Measurements from ENCODE around the genes EIF4E1B and MXD3.

- PRO-cap: no peak
Observed at GRCh38 chr5:176628977-176629240, 1.4 kb downstream of the SNCB start.

DNA sequence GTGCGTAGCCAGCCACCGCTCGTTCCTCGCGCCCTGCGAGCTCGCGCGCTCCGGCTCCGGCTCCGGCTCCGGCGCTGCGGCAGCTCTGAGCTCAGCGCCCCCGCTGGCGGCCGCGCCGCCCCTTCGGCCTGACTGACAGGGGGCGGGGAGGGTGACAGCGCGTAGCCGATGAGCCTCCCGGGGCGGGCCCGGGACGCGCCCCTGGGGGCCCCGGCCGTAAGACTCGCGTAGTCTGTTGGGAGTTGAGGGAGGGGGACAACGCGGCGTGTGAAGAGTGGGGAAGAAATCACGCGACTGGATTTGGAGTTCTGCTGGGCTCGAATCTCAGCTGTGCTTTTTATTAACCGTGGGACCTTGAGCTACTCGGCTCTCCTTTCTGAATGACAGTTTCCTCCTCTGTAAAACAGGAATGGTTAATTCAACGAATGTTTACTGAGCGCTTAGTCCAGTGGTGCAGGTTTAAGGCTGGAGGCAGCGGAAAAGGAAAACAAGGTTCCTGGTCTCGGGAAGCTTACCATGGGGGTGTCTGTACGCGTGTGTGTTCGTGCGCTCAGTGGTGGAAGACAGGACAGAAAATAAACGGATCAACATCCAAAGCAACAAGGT lies at the start of gene EIF4E1B:
TSS of gene EIF4E1B (plus strand) at position 228 of the 606 bp plus-strand sequence.
- PRO-cap: no peak

DNA sequence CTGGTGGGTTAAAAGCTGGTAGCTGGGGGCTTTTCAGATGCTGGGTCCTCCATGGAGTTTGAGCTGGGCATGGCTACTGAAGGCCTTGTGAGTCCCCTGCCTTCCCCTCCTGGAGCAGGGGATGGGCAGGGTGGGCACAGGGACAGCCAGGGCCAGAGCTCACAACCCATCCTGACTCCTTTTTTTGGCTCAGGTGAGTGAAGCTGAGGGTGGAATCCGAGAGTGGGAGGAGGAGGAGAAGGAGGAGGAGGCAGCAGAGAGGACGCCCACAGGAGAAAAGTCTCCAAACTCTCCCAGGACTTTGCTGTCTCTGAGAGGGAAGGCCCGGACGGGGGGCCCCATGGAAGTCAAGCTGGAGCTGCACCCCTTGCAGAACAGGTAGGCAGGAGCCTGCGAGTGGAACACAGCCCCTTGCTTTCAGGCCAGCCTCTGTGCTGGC lies 4.4 kb upstream of the TSPAN17 start:
- PRO-cap: no peak

DNA sequence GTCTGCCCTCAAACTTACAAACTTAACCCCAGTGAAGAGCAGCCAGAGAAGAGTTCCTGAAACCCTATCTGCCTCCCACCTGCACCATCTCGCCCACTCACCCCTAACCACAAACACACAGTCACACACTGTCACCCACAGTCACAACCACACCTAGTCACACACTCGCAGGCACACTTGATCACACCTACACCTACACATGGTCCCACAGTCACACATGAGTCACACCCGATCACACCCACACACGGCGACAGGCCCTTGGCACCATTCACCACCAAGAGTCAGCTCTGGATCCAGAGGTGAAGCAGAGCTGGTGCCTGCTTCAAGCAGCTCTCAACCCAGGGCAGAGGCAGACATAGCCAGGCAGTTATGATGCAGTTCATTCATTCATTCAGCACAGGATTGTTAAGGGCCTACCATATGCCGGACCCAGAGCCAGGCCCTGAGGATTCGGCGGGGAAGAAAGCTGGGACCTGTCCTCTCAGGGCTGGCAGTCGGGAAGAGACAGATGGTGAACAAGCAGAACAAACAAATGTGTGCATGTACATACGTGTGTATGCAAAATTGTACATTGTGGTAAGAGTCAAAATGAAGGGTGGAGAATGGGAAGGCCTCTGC lies 6.2 kb downstream of the TSPAN17 start:
- PRO-cap: no peak

- PRO-cap: no peak
Observed at GRCh38 chr5:177133123-177133358, 532 bp upstream of the NSD1 start.

GRCh38 chr5:177306820-177307318 lies 3.3 kb downstream of the PRELID1 start:
- PRO-cap: no peak

- PRO-cap: bidirectional peak, plus-strand start at chr5:177312054, minus-strand start at chr5:177311895; unidirectional peak, plus-strand start at chr5:177312520
Observed at GRCh38 chr5:177311558-177312719, at the start of gene MXD3. Gene MXD3, minus strand, starts transcription at chr5:177311898.

DNA sequence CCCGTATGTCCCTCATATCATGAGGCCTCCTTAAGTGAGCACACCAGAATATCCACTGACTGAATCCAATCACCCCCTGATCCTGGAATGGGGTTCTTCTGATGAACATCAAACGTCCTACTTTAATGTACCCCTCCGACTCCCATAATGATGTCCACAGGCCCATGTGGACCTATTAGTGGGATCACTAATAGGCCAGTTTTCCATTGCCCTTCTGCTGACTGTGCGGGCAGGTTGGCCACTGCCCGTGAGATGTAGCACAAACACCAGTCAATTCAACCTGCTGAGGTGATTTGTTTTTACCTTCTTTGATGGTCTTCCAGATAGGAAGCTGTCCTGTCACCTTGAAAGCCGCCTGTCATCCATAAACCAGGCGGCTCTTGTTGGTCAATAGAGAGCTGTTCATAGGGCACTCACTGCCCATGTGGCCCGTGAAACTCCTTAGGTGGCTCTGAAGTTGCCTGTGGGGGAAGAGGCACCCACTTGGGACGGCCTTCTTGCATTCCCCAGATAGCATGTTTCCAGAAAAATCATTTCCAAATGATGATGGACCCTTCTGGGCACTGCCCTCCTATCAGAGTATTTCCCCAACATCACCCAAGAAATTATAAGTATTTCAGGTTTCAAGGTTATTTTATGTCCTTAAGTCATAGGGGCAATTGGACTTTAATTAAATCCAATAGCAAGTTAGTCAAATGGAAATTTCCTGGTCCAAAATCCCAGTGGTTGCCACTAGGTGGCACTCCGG lies 5.8 kb upstream of the MXD3 start:
- PRO-cap: no peak

GRCh38 chr5:177331244-177332447 lies 19.8 kb downstream of the LMAN2 start:
- PRO-cap: no peak

- PRO-cap: no peak
Observed at GRCh38 chr5:177368495-177368967, 10.8 kb downstream of the RGS14 start.

- PRO-cap: bidirectional peak, plus-strand start at chr5:177371096, minus-strand start at chr5:177370753
Observed at GRCh38 chr5:177370504-177371304, 13.0 kb downstream of the RGS14 start.

DNA sequence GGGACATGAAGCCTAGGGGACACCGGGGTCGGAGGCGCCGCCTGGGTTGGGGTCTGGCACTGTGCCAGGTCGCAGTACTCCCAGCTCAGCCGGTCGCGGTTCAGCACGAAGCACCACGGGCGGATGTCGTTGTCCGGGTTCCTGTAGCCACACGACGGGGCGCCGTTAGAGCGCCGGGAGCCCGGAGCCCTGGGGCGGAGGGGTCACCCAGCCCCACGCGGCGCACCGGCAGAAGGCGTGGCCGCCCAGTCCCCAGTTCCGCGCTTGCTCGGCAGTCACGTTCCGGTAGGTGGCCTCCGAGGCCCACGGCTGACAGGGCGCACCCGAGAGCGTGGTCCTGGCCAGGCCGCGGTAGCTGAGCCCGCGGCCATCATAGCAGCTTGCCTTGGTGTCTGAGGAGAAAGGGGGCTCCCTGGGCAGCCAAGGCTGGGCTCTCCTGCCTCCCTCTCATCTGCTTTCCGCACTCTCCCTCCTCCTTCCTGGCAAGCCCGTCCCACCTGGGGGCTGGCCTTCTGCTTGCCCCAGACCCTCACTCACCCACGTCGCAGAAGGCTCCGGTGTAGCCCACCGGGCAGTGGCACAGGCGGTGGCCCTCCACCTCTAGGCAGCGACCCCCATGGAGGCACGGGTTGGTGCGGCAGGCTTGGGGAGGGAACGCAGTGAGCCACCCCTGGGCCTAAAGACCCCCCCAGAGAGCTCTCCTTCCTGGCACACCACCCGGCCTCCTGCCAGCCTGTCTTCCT lies 4.0 kb upstream of the PFN3 start:
- PRO-cap: bidirectional peak, plus-strand start at position 274 of the sequence, minus-strand start at position 224 of the sequence

DNA sequence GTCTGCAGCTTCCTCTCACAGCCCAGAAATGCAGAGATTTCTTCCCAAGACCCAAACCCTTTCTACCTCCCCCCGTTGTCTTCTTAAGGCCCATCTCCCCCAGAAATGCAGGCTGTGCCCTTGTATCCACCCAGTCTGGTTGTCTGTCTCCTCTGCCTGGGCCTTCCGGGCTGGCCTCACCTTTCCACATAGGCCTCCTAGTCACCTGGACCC lies 289 bp downstream of the F12 start:
- PRO-cap: no peak

DNA sequence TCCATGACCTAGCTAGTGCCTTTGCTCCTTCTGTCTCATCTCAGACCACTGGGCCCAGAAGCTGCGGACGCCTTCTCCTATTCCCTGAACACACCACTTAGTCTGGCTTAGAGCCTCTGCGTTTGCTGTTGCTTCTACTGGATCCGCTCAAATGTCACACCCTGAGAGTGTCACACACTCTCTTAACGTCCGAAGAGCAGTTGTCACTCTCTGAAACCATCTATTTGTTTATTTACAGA lies 1.3 kb upstream of the GRK6 start:
- PRO-cap: no peak

DNA sequence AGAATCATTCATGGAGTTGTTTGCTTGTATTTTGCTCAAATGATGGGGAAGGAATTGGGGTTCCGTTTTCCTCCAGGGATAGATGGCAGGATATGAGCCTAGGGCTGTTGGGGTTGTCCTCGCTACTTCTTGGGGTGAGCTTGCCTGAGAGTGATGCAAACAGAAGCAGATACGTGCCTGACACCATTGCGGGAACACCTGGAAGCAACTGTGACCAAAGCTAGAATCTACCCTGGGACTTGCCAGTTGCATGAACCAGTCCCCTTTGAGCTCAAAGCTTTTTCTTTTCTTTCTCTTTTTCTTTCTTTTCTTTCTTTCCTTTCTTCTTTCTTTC lies 1.2 kb upstream of the PRR7 start:
- PRO-cap: no peak

DNA sequence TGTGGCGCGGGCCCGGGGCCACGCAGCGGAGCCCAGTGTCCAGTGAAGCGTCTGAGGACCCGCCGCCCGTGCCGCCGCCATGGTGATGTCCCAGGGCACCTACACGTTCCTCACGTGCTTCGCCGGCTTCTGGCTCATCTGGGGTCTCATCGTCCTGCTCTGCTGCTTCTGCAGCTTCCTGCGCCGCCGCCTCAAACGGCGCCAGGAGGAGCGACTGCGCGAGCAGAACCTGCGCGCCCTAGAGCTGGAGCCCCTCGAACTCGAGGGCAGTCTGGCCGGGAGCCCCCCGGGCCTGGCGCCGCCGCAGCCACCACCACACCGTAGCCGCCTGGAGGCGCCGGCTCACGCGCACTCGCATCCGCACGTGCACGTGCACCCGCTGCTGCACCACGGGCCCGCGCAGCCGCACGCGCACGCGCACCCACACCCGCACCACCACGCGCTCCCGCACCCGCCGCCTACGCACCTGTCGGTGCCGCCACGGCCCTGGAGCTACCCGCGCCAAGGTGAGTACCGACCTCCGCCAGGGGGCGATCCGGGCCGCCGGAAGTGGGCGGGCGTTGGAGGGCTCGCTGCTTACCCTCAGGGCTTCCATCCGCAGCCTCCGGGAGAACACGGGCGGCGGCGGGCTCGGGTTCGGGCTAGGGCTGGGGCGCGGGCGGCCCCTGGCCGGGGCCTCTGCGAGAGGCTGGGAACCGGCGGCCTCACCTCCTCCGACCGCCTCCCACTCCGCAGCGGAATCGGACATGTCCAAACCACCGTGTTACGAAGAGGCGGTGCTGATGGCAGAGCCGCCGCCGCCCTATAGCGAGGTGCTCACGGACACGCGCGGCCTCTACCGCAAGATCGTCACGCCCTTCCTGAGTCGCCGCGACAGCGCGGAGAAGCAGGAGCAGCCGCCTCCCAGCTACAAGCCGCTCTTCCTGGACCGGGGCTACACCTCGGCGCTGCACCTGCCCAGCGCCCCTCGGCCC lies 8.7 kb downstream of the PRR7 start:
- PRO-cap: bidirectional peak, plus-strand start at position 607 of the sequence, minus-strand start at position 500 of the sequence

GRCh38 chr5:177467990-177468326 lies 5.5 kb downstream of the DBN1 start:
- PRO-cap: no peak

- PRO-cap: bidirectional peak, plus-strand start at chr5:177496967, minus-strand start at chr5:177496851
Observed at GRCh38 chr5:177496006-177497197, 1.0 kb downstream of the PDLIM7 start.

DNA sequence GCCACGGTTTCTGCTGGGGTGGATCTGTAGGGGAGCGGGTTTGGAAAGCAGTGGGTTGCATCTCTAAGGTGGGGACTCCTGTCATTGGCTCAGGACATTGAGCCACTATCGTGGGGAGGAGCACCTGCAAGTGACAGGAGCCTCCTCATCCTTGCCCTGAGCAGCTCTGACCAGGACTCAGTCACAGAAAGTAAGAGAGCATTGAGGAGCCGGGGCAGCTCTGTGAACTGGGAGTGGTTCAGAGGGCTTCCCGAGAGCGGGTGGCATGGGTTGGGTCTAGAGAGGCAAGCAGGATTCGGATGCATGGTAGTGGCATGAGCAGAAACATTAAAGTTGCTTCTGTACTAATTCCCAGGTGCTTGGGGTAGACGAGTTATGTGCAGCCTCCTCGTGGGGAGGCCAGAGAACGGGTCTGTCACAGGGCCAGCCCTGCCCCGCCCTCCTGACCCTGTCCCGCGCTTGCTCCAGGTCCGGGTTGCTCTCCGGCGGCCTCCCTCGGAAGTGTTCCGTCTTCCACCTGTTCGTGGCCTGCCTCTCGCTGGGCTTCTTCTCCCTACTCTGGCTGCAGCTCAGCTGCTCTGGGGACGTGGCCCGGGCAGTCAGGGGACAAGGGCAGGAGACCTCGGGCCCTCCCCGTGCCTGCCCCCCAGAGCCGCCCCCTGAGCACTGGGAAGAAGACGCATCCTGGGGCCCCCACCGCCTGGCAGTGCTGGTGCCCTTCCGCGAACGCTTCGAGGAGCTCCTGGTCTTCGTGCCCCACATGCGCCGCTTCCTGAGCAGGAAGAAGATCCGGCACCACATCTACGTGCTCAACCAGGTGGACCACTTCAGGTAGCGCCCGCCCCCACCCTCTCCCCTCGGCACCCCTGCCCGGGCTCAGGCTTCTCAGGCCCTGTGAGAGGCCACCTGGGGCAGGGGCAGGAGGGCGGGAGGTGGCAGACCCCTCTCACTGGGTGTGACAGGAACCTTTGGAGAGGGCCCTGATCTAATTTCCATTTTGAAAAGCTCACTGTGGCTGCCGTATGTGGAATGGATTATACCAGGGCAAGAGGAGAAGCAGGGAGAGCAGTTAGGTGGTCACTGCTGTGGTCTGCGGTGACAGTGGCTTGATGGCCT lies 4.1 kb downstream of the B4GALT7 start:
- PRO-cap: no peak

- PRO-cap: no peak
Observed at GRCh38 chr5:177617637-177618502, 17.9 kb downstream of the B4GALT7 start.

All from Metastatic Lung Carcinoma in the Adrenal Gland (tissue), 1 donor.